Mesenchymal stem cell of Wharton's jelly (primary cell): ENCODE results near the genes CNST, OR2G3, OR6F1, OR2L3, OR2M3, OR2M4 and OR2T1.

DNA sequence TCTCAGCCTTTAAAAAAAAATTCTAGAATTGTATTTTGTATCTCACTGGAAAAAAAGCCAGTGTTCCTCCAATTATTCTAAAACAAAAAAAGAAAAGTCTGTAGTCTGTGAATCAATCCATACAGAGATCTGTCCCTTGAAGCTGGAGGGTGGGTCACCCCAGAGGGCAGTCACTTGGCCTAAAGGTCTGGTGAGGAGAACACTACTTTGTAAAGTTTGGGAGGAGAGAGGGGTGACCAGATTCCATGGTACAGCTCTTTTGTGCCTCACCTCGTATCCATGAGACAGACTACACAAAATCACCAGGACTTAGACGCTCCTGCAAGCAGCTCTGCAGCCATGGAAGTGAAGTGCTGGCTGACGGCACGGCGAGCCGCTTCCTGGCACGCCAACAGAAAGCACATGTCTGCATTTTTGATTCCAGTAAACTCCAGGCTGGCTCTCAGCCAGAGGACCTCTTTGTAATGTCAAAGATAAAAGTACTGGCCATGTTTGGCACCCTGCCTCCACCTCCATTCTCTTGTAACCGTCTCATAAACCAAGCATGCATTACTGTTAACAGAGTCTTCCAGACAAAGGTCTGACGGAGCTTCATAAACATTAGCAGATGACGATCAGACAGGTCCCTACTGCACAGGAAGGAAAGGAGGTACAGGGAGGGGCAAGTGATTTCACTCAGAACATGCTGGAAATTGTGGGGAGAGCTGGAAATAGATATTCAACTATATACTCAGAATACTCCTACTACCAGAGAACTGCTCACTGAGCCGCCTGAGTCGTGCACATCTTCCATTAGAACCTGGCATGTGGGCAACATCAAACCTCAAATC, 632.2 kb downstream of the SMYD3 start:
- CAGE, long polyA plus RNA, result no peak

GRCh38 chr1:245894044-245894907, 612.8 kb downstream of the SMYD3 start:
- CAGE, long polyA plus RNA, result no peak

DNA sequence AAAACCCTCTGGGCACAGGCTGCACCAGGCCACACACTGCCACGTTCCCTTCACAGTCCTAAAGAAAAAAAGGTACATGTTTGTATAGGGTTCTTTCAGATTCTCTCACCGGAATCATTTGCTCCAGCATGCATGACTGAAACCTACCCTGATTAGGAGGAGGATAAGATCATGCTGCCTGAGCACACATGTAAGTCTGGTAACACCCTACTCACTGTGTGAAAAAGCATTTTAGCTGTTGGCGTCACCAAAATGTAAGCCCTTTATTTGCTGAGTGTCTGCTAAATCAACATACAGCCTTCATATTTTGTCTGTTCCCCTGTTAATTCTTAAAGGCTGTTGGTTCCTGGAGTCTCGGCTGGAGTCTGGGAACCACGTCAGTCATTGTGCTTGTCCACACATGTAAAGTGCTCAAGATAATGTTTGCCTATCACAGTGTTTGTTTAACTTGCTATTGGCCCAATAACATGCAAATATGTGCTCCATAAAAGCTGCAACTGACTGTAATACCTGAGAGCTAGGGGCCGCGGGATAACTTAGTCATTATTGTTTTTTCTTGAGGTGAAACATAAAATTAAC, 340.8 kb downstream of the SMYD3 start:
- CAGE, long polyA plus RNA, result no peak

DNA sequence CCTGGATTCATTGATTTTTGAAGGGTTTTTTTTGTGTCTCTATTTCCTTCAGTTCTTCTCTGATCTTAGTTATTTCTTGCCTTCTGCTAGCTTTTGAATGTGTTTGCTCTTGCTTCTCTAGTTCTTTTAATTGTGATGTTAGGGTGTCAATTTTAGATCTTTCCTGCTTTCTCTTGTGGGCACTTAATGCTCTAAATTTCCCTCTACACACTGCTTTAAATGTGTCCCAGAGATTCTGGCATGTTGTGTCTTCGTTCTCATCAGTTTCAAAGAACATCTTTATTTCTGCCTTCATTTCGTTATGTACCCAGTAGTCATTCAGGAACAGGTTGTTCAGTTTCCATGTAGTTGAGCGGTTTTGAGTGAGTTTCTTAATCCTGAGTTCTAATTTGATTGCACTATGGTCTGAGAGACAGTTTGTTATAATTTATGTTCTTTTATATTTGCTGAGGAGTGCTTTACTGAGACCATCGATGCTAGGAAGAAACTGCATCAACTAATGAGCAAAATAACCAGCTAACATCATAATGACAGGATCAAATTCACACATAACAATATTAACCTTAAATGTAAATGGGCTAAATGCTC, 264.9 kb downstream of the SMYD3 start:
- CAGE, long polyA plus RNA, result no peak

DNA sequence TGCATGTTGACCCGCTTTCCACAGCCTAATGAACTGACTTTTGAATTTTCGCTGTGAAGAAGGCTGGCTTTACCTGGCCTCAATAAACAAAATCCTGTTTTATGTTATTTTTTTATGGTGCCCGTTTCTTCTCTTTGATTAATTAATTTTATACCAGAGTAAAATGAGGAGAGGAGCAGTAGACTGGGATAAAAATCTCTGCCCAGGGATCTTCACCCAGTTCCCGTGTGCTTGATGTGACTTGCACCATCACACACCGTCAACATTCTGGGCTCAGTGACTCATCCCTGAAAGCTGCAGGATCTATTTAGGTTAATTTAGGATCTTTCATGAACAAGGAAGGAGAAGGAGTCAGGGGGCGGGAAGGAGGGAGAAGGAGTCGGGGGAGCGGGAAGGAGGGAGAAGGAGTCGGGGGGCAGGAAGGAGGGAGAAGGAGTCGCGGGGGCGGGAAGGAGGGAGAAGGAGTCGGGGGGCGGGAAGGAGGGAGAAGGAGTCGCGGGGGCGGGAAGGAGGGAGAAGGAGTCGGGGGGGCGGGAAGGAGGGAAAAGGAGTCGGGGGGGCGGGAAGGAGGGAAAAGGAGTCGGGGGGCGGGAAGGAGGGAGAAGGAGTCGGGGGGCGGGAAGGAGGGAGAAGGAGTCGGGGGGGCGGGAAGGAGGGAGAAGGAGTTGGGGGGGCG, 182.3 kb downstream of the SMYD3 start:
- CAGE, long polyA plus RNA, result no peak

DNA sequence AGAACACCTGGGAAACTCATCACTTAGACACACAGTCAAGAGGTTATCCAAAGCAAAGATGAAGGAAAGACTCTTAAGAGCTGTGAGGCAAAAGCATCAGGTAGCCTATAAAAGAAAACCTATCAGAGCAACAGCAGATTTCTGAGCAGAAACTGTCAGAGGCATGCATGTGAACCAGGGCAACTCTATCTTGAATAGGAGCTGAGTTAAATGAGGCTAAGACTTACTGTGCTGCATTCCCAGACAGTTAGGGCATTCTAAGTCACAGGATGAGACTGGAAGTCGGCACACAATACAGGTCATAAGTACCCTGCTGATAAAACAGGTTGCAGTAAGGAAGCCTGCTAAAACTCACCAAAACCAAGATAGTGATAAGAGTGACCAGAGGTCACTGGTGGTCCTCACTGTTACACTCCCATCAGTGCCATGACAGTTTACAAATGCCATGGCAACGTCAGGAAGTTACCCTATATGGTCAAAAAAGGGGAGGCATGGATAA, 150.1 kb downstream of the SMYD3 start:
- CAGE, long polyA plus RNA, result no peak

DNA sequence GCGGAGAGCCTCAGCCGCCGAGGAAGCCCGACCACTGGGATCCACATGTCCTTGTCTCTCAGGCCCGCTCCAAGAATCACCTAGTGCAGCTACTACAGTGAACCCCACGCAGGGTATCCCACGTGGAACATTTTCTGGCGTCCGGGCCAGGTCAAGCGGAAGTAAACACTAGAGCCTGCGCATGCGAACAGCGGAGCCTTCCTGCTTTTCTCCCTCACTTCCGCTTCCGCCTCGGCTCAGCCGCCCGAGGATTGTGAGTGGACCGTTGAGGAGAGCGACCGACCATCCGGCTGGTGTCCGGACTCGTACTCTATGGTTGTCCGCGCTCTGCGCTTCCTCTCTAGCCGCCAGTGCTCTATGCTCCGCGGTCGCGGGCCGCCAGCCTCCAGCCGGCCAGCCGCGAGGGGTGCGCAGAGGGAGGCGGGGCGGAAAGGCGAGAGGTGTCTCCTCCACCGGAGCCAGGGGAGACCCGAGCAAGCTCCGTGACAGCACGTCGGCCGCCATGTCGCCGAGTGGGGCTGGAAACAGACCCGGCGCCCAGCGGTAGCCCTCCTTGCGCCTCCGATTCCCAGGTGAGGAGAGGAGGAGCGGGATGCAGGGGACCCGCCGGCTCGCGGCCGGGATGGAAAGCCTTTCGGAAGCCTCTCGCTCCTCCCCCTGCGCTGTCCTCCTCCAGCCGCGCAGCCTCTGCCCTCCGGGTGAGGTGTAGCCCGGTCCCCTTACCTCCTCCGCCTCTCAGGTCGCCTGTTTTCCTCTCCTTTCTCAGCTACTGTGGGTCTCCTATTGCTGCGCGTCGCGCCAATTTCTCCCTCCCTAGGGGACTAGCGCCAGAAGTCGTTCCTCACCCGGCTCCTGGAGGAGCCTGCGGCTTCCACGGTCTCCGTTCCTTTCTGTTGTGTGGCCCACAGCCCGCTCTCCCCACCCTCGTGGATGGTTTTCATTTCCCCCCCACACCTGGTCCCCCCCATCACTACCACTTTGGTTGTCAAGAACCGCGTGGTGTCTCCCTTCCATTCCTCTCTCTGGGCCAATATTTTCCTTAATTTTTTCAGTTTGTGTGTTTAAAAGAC, at the start of gene CNST:
Gene CNST, plus strand, starts transcription at position 365 of the 1,070 bp plus-strand sequence.
- CAGE, long polyA plus RNA, result no peak

DNA sequence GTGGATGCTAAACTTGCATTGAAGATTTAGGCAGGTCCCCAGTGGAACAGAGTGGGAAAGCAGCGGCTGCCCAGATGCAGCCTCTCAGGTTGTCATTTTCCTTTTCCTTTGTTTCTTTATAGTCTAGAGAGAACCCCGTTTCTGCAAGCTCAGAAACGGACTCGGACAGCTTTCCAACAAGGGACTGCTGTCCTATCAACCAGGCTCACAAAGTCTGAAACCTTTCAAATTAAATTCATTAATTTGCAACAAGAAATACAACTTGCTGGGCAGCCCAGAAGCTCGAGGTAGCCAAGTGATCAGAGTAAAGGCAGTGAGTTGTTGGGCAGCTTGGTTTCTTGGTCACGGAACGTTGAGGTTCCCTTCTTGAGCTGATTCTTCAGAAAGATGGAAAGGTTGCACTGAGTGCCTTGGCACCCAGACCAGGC, 55.0 kb downstream of the SCCPDH start:
- CAGE, long polyA plus RNA, result no peak

- CAGE, long polyA plus RNA, result no peak
These were observed 64.9 kb downstream of the SCCPDH start for GRCh38 chr1:246788788-246789767.

DNA sequence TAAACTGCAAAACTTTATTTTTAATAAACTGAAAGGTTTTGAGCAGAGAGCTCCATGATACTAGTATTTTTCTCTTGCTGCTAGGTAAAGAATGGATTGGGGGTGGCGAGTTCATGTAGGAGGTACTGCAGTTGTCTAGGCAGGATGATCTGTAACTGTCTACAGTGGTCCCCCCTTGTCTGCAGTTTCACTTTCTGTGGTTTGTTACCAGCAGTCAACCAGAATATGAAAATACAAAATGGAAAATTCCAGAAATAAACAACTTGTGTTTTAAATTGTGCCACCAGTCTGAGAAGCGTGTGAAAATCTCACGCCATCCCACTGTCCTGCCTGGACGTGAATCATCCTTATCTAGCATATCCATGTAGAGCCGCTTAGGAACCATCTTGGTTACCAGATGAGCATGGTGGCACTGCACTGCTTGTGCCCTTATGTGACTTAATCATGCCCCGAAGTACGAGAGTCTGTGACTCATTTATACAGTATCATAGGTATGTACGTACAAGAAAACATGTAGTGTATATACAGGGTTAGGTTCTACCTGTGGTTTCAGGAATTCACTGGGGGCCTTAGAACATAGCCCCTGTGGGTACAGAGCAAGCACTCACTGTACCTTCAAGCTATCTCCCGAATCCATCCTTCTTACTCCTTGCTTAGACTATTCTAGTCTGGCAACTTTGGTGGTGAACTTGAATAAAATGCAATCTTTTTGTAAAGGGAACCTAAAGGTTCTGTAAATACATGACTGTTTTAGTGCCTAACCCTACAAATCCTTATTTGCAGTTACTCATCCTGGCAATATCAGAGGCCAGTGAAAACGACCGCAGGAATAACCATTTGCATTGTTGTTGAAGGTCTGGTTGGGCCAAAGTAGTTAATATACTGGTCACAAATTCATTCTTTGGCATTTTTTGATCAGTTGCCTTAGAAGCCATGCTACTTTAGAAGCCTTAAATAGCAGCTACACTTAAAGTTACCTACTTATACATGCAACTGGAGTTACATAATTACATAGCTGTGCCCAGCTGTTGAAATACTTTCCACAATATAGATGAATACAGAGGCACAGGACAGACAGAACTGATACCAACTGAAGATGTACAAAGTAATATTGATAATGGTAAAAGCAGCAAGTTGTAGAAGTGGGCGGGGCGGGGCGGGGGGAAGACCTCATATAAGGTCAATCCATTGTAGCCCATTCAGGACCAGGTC, 93.9 kb downstream of the AHCTF1 start:
- CAGE, long polyA plus RNA, result no peak

DNA sequence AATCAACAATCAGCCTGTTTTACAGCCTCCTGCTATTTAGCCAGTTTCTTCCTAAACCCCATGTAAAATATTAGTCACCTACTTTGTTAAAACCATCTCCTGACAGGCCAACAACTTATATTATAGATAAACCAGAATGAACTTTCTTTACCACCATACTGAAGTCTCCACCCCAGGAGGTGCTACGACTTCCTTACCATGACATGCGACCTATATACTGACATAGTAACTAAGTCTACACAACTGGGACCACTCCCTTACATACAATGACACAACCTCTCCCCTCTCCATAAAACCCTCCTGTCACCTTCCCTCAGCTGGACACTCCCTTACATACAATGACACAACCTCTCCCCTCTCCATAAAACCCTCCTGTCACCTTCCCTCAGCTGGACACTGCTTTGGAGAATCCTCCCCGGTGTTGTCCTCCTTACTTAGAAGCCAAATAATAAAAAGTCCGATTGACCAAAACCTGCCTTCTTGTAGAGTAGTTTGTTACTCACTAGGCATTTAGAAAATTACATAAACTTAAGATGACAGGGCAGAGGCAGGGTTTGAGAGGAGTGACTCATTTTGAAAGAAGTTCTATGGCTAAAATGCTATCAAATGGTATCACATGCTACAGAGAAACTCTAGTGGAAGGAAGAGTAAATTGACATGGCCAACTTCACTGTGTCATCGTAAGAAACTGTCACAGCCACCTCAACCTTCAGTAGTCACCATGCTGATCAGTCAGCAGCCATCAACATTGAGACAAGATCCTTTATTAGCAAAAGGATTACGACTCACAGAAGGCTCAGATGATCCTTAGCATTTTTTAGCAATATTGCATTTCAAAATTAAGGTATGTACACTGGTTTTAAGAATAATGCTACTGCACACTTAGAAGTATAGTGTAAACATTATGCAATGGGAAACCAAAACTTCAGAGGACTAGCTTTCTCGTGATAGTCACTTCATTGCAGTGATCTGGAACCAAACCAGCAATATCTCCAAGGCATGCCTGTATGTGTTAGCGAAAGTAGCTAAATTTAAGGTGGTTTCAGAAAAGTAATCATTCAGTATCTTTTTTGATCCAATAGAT, 56.5 kb downstream of the AHCTF1 start:
- CAGE, long polyA plus RNA, result no peak

- CAGE, long polyA plus RNA, result no peak
These were observed 7.9 kb upstream of the ZNF669 start for GRCh38 chr1:247111658-247112801.

- CAGE, long polyA plus RNA, result no peak
These were observed 17.7 kb downstream of the OR2B11 start for GRCh38 chr1:247440138-247440748.

- CAGE, long polyA plus RNA, result no peak
These were observed at the start of gene OR2G3 for GRCh38 chr1:247605551-247605875. Gene OR2G3 (plus strand): TSS chr1:247605586.

- CAGE, long polyA plus RNA, result no peak
These were observed at the start of gene OR6F1 for GRCh38 chr1:247716346-247716876. Gene OR6F1 (minus strand): TSS chr1:247716646.

DNA sequence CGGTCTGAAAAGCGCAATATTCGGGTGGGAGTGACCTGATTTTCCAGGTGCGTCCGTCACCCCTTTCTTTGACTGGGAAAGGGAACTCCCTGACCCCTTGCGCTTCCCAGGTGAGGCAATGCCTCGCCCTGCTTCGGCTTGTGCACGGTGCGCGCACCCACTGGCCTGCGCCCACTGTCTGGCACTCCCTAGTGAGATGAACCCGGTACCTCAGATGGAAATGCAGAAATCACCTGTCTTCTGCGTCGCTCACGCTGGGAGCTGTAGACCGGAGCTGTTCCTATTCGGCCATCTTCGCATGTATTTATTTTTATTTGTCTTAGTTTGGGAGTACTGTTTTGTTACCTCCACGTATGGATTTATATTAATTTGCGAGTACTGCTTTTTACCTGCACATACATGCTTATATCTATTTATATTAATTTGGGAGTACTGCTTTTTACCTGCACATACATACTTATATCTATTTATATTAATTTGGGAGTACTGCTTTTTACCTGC, 1.3 kb upstream of the OR2W3 start:
- CAGE, long polyA plus RNA, result no peak

DNA sequence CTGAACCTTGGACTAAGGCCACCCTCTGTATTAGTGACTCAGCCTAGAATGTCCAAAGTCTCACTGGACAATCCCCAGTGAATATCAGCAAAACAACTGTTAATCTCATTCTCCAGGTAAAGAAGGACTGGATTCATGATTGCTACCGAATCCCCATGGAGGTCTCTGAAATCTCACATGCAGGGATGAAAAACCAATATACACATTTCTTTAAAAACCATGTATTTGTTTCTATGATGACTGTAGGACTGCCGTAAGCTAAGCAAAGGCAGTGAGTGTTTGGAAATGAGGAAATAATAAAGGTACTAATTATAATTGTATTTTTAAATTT, at the start of gene OR2L3:
Gene OR2L3, plus strand, starts transcription at position 258 of the 331 bp plus-strand sequence.
- CAGE, long polyA plus RNA, result no peak

DNA sequence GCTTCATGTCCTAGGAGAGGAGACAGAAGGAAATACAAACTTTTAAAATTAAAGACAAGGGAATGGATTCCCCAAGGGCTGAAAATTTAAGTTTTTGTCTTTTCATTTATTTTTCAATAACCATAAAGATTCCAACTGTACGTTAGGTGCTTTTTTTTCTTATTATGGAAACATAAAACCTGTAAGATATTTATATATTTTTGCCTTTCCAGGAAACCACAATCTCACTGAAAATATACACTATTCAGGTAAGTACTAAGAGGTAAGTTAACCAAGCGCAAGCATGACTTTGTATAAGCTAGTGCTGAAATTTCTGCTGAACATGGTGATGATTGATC, at the start of gene OR2M3:
Gene OR2M3, plus strand, starts transcription at position 212 of the 338 bp plus-strand sequence.
- CAGE, long polyA plus RNA, result no peak

DNA sequence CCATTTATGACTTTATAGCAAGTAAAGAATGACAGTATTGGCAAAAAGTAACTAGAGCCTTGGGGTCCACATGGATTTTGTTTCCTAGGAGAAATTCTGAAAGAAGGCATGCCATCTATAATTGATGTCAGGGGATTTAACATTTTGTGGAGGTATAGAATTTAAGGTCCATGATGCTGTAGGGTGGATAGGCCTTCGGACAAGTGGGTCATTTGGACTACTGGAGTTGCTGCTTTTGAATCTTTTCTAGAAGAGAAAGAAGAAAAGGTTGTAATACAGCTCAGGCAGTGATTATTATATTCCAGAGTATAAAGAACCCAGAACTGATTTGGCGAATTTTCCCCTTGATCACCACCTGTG, at the start of gene OR2M4:
Gene OR2M4, plus strand, starts transcription at position 194 of the 360 bp plus-strand sequence.
- CAGE, long polyA plus RNA, result no peak

DNA sequence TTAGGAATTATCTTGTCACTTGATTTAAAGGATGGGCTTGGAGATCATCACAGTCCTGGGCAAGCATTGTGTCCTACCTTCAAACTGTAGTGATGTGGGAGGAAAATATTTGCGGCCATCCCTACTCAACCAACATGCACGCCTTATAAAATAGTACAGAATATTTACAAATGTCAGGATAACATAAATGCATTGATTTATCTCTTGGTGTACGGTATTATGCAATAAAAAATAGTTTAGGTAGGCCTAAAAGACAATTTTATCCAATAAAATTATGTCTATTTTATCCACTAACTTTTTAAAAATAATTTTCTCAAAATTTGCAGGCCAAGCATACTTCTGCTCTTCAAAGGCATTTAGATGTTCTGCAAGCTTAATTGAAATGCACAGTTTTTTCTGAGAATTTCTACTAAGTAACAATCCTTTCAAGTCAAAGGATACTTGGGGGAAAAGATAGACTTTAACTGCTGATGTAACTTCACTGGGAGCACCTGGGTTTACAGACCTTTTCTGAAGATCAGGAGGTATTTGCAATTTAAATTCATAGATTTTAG, at the start of gene OR2T1:
Gene OR2T1, plus strand, starts transcription at position 327 of the 554 bp plus-strand sequence.
- CAGE, long polyA plus RNA, result no peak